Mesangial cell (primary cell): ENCODE results near the gene DTD2.

- RAMPAGE, long total RNA: no peak
Observed at GRCh38 chr14:31208090-31208494, 499 bp upstream of the HECTD1 start.

DNA sequence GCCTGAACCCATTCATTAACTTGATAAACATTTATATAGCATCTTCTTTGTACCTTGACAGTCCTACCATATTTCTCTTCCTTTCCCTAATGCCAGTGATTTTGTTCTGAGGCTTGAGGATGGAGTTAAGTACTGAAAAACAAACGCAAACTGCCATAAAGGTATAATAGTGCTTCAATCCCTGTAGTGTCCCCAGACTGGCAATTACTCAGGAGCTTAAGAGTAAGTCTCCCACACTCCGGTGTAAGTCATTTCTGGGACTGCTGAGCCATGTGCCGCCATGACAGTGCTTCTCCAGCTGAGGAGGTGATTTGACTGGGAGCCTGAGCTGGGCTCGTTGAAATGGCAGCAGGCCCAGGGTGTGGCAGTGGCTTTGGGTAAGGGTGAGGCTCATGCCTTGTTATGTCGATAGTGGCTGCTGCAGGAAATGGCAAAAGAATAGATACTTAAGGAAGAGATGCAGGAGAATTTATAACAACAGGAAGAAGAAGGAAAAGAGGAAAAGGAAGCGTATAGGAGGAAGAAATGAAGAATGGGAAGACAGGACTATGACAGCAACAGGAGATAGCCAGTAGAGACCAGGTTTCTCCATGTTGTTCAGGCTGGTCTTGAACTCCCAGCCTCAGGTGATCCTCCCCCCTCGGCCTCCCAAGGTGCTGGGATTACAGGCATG is 43.9 kb upstream of the HECTD1 start:
- RAMPAGE, long total RNA: no peak

GRCh38 chr14:31388704-31389200 is 31.6 kb downstream of the HEATR5A start:
- RAMPAGE, long total RNA: no peak

GRCh38 chr14:31456566-31457874 is at the start of gene DTD2:
TSS of gene DTD2 (minus strand) at chr14:31457506.
- RAMPAGE, long total RNA: start-site peak on the minus strand at chr14:31457419-31457453, 181 reads

DNA sequence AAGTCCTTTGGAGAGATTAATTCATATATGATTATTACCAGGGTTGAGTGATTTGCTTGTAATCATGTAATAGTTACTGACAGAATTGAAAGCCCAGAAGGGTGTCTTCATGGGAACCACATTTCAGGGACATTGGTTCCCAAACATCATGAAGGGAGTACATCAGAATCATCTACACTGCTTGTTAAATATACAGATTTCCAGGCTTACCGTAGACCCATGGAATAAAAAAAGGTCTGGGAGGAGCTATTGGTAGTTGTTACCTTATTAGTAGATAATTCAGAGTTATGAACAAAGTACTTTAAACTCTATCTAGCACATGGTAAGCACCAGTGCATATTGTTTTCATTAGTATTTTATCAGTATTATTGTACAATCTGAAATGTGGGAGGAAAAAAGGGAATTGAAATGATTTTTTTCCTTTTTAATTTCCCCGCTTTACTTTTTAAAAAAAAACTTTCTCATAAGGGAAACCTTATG is 65.6 kb downstream of the NUBPL start:
- RAMPAGE, long total RNA: no peak

GRCh38 chr14:31945789-31946145 is 131.3 kb upstream of the ARHGAP5 start:
- RAMPAGE, long total RNA: no peak

DNA sequence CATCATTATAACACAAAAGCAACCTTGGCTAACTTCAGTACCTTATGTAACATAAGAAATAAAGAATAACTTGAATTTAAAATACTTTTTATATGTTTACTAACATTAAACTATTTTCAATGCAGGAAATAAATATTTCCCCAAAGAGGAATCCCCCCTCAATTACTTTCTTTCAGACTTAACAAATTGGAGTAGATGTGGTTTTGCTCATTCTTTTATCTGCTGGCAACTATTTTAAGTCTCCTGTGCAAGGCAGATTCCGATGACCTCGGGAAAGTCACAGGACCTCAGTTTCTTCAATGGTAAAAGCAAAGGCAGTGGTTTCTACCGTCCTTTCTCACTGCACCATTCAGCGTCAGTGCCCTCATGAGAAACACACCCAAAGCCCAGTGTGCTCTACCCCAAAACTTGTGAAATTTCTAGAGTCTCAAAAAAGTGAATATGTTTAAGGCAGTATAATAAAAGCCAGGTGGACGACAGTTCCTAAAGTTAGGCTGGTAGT is 1.5 kb upstream of the ARHGAP5 start:
- RAMPAGE, long total RNA: no peak

DNA sequence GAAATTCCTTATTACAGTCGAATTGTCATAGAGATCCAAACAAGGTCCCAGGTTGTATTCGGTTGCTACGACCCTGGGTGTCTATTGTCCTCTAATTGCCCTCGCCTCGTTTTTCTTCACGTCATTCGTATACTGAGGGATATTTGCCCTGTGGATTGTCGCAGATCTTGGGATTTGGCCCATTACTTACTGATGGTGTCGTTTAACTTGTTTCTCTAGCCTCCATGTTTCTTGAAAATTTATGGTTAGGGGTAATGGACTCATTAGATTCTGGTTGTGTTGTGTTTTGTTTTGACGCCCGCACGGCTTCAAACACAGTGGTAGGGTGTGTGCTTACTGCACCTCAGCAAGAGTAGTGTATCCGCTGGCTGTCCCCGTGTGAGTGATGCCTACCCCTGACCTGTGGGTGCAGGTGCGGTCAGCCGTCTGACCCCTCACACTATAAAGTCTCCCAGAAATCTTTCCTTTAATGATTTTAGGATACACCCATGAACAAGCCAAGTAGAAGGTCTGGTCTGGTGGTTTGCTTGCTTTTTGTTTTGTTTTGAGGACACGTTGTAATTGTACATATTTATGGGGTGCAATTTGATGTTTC is 125.1 kb upstream of the AKAP6 start:
- RAMPAGE, long total RNA: no peak

GRCh38 chr14:32454071-32454559 is 125.0 kb downstream of the AKAP6 start:
- RAMPAGE, long total RNA: no peak

- RAMPAGE, long total RNA: no peak
Observed at GRCh38 chr14:33940513-33941012, 10.3 kb downstream of the EGLN3 start.

DNA sequence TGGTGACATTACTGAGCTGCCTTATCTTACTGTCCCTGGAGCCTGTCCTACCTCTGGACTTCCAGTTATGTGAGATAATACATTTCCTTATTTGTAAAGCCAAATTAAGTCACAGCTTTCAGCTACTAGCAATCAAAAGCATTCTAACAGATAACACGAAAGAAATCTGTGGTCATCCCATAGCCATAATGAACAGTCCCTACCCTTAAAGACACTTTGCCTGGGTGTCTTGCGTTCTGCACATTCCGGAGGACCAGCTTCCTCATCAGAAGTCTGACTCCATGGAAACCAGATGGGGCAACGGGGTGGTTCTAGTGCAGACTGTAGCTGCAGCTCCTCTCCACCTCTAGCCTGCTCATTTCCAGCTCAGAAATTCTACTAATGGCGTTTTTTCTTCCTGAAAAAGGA is 7.9 kb upstream of the EGLN3 start:
- RAMPAGE, long total RNA: no peak

DNA sequence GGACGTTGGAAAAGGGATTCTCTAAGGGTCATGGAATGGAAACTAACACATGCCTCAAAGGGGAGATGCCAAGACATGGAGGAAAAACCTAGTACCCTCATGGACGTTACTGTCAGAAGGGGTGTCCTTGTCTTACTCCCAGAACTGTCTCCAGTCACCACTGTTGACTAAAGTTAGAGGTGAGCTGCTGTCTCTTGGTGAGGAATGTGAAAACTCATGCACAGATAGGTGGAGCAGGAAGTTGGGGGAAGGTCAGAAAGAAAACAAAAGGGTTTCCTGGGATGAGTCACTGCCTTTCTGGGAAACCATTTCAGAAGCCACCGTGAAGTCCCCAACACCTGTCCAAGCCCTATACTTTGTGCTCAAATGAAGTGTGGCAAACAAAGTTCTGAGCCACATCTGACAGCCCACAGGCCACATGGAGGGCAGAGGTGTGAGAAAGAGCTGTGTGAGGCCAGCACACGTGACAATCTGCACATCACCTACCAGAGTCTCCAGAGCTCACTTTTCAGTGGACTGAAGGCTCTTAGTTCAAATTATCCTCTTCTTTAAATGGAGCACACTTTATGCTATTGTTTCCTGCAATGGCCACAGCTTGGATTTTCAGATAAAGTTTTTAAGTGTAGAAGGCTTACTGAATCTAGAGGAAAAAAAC is 92.9 kb upstream of the EGLN3 start:
- RAMPAGE, long total RNA: no peak

DNA sequence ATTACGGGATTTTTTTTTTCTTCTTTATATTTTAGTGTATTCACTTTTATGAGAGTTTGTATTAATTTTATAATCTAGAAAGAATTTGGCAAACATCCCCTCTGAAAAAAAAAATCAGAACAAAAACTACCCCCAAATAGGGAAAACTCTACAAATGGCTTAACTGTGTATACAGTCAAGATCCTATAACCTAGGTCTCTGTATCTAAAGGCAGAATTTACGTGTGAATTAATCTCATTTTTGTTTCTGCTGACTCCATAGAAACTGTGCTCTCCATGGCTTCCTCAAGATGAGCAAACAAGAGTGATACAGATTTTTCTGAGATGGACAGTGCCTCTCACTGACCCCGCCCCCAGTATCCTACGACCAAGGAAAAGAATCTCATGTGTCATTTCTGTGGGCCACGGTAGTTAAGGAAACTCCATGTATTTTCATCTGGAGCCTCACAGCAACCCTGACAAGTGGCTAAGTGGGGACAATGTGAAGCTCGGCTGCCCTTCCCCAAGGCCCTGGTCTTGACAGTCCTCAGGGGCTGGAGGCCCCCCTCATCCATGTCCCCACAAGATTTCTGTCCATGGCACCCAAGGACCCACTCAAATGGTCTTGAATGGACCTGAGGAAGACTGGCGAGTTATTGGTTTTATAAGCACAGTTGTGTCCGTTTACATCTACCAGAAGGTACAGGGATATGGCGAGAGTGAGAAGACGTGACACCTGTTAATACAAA is 108.2 kb upstream of the EGLN3 start:
- RAMPAGE, long total RNA: no peak

DNA sequence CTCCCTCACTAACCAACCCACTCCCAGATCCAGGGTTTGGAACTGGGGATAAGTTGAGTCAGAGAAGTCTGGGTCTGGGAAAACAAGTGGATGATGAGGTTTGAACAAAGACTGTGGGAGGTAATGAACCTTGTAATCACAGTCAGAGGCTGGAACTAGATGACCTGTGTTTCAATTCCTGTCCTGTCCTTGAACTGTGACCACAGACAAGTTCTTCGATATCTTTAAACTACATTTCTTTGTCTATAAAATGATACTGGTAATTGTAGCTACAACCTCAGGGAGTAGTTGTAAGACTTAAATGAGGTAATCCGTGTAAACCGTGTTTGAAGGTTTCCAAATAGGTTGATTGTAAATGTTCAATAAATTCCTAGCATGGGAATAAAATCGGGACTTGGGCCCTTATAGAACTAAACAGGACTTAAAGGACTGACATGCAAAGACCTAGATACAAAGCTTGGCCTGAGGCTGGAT is 240.7 kb upstream of the EGLN3 start:
- RAMPAGE, long total RNA: no peak

DNA sequence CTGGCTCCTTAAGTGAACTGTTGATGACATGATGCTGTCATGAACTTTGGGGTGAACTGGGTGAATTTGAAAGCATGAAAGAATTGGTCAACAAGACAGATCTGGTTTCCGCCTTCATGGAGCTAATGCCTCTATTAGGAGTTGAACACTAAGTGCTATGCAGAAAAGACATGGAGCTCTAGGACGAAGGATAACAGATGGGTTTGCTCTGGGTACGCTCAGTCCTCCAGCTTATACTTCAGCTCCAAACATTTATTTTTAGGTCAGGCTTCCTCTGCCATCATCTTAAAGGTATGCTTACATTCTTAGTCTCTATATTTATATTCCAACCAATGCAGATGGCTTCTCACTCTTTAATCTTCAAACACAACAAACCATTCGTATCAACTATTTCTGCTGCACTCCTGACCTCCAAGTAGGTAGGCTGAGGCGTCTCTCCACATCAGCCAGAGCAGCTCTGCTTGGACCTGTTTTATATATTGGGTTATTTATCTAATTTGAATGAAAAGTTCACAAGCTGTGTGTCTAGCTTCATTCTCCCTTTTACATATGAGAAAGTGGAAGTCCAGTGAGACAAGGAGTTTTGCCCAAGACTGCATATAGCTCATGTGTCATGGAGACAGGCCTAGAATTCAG is 226.3 kb downstream of the SPTSSA start:
- RAMPAGE, long total RNA: no peak

DNA sequence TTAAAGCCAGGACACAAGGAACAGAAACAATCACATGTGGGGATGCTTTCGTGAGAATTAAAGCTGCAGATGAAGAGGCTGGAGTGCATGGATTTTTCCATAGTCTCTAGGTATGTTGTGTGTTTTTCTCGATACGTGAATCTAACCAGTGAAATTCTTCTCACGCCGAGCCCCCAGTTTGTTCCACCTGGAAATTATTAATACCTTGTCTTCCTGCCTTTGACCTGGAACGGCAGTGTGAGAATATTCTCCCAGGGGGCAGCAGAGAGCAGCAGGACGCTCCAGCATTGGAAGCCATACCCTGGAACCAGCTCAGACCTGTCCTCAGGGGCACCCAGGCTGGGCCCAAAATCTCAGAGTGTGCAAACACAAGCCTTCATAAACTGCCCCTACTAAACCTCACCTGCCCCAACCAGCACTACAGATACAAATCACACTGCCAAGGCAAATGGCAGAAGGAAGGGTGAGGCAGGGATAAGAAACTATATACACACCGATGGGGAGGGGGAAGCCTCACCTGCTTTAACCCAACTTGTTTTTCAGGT is 130.4 kb downstream of the SPTSSA start:
- RAMPAGE, long total RNA: no peak

DNA sequence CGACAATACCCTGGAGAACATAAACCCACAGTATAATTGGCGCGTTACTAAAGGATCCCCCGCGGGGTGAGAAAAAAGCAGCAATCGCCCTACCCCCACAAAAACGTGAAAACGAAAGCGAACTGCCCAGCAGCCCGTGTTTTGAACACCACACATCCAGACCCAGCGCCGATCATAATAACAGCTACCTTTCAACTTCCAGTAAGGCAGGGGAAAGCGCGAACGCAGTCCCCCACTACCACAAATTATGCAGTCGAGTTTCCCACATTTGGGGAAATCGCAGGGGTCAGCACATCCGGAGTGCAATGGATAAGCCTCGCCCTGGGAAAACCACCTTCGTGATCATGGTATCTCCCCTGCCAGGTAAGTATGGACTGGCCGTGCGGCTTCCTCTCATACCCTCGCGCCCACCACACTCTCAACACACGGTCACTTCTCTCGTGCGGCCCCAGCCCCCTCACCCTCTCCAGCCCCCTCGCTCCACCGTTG is 16.6 kb upstream of the EAPP start:
- RAMPAGE, long total RNA: no peak

GRCh38 chr14:34605462-34605926 is 24.5 kb downstream of the SNX6 start:
- RAMPAGE, long total RNA: no peak

GRCh38 chr14:34768684-34768942 is 54.2 kb upstream of the CFL2 start:
- RAMPAGE, long total RNA: no peak

- RAMPAGE, long total RNA: no peak
Observed at GRCh38 chr14:34785759-34786126, 71.3 kb upstream of the CFL2 start.